Cardiac fibroblast (primary cell): ENCODE results near the gene ANKRD12.

- RRBS, result 1% methylated on average over 91 of the region's 145 CpGs
Measured at GRCh38 chr18:9136701-9137735, at the start of gene ANKRD12. TSS of gene ANKRD12 (plus strand) at chr18:9136781.

DNA sequence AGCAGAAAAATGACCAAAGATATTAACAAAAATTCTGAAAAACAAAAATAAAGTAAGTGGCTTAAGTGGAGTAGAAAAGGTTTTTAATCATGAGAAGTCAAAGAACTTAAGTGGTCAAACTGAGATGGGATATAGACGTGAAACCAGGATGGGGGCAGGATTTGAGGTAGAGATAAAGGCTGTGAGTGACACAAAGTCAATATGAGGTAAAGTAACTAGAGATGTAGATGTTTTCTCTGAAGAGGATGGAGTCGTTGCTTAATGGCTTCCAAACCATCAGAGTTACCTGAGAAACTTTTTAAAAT is 21.2 kb downstream of the ANKRD12 start:
- RRBS, result no CpG with 5 or more reads among the region's 2 CpGs

DNA sequence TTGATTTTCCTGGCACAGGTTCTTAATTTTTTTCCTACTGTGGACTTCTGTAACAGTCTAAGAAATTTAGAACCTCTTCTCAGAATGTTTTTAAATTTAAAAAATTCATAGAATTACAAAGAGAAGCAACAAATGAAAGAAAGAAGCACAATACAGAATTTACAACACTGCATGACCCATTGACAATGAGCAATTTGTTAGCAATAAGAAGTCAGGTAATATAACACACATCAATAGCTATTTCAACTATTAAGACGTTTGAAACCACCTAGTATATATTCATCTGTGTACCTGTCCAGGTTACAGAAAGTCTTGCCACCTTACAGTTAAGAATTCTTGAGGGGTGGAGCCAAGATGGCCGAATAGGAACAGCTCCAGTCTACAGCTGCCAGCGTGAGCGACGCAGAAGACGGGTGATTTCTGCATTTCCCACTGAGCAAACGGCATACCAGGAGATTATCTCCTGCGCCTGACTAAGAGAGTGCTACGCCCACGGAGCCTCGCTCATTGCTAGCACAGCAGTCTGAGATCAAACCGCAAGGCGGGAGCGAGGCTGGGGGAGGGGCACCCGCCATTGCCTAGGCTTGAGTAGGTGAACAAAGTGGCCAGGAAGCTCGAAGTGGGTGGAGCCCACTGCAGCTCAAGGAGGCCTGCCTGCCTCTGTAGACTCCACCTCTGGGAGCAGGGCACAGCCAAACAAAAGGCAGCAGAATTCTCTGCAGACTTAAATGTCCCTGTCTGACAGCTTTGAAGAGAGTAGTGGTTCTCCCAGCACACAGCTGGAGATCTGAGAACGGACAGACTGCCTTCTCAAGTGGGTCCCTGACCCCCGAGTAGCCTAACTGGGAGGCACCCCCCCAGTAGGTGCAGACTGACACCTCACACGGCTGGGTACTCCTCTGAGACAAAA is 69.8 kb upstream of the TWSG1 start:
- RRBS, result no CpG with 5 or more reads among the region's 19 CpGs

- RRBS, result no CpG with 5 or more reads among the region's 9 CpGs
Measured at GRCh38 chr18:9695832-9696545, 12.1 kb upstream of the RAB31 start.

- RRBS, result no CpG with 5 or more reads among the region's 11 CpGs
Measured at GRCh38 chr18:9712060-9713125, 4.3 kb downstream of the RAB31 start.

DNA sequence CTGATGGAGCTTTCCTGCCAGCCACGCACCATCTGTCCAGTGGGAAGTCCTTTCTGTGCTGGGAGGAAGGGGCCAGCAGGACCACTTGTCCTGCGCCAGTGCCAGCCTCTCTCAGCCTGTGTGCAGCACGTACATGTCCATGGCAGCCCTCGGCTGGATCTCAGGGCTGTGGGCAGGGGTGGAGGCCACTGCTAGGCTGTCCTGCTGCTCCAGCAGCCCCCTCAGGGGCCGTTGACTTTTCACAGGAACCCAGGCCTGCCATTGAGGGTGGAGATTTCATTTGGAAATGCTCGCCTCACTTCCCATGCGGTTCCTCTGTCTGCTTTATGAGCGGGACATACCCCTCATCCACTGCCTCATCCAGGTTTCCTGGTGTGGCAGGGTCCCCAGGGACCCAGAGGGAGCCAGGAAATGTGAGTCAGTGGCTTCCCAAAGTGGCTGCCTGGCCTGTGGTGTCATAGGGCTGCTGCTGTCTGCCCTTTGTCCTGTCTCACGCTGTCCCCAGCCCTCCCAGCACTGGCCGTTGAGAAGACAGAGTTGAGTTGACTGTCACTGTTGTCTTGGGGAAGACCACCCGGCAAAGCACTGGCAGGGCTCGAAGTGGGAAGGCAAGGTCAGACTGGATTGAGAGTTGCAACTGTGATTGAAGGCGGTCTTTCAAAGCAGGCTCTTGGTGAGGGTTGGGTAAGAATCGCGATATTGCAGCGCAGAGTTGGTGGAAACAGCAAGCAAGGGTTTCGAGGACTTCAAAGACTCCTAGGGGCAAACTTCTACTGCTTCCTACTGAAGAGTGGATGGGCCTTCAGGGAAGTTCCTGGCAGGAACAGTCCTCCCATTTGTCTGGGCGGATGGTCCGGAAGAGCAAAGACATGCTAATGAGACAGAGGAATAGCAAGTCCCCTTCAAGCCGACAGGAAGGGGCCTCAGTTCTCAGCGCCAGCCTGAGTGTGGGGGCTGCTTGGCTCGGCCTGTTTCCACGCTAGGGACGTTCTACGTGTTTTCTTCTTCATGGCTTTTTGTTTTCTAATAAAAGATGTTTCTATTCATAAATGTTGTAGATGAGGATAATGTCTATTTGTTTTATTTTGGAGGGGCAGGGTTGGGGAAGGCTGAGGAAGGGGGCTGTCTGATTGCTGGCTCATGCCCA is 33.8 kb downstream of the RAB31 start:
- RRBS, result no CpG with 5 or more reads among the region's 25 CpGs

DNA sequence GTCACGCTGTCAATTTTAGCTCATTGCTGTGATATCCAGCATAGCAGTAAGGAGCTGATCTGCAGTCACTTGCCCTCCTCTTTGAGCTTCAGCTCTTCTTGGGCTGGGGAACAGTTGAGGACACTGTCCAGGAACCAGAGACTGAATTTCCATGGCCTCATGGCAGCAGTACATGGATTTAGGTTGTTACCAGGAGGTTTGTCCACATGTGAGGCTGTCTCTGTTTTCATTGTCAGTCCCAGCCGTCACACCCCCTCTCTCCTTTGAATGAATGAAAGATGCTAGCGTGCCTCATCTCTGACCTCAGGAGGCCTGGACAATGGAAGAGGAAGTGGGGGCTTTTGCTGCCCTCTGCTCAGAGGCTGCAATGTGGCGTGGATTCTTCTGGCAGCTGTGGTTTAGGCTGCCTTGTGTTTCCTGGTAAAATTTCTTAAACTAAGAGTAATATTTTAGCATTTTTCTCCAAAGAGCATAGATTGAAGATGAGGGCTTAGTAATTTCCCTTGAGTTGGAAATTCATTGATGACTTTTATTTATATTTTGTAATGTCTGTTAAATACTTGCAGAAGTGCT is 47.5 kb downstream of the RAB31 start:
- RRBS, result no CpG with 5 or more reads among the region's 4 CpGs

DNA sequence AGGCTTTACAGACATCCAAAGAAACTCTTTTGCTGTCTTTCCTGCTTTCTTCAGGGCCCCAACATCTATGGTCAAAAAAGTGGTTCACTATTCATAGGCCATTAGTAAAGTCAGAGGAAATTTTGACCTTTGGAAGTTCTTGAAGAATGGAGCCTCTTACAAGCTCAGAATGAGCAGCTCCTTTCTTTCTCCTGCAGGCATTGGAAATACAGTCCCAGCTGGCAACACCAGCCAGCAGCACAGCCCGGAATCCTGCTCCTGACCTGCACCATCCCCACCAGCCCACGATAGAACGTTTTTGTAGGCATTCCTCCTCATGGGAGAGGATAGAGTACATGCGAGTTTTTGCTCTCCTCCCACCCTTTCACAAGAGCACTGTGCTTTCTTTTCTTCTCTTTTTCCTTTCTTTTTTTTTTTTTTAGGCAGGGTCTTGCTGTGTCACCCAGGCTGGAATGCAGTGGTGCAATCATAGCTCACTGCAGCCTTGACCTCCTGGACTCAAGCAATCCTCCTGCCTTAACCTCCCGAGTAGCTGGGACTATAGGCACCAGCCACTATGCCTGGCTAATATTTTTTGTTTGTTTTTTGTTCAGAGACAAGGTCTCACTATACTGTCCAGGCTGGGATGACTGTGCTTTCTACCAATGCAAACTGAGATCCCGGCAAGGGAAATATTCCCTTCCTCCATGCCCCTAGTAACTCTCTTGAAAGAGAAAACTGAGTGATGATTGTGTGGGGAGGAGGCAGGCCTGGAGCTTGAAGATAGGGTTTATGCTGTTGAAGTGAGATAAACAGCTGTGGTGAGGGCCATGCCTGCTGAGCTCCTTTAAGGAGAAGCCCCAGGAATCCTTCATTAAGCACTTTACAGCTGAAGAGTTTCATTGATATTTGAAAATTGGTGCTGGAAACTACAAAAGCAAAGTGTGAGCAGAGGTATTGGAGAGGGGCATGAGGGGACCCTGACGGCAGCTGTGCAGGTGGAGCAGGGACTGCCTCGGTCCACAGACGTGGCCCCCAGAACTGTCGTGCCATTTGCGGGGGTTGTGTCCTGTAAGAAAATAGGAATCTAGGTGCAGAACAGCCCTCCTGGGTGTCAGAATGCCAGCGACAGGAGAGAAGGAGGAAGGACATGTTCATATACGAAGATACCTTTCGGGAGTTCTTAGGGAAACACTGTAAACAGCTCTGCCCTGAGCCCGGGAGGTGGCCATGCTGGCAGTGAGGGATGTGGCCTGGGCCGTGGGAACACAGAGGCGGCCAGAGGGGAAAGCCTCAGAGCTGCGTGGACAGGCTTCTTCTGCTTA is 82.5 kb upstream of the TXNDC2 start:
- RRBS, result no CpG with 5 or more reads among the region's 18 CpGs

DNA sequence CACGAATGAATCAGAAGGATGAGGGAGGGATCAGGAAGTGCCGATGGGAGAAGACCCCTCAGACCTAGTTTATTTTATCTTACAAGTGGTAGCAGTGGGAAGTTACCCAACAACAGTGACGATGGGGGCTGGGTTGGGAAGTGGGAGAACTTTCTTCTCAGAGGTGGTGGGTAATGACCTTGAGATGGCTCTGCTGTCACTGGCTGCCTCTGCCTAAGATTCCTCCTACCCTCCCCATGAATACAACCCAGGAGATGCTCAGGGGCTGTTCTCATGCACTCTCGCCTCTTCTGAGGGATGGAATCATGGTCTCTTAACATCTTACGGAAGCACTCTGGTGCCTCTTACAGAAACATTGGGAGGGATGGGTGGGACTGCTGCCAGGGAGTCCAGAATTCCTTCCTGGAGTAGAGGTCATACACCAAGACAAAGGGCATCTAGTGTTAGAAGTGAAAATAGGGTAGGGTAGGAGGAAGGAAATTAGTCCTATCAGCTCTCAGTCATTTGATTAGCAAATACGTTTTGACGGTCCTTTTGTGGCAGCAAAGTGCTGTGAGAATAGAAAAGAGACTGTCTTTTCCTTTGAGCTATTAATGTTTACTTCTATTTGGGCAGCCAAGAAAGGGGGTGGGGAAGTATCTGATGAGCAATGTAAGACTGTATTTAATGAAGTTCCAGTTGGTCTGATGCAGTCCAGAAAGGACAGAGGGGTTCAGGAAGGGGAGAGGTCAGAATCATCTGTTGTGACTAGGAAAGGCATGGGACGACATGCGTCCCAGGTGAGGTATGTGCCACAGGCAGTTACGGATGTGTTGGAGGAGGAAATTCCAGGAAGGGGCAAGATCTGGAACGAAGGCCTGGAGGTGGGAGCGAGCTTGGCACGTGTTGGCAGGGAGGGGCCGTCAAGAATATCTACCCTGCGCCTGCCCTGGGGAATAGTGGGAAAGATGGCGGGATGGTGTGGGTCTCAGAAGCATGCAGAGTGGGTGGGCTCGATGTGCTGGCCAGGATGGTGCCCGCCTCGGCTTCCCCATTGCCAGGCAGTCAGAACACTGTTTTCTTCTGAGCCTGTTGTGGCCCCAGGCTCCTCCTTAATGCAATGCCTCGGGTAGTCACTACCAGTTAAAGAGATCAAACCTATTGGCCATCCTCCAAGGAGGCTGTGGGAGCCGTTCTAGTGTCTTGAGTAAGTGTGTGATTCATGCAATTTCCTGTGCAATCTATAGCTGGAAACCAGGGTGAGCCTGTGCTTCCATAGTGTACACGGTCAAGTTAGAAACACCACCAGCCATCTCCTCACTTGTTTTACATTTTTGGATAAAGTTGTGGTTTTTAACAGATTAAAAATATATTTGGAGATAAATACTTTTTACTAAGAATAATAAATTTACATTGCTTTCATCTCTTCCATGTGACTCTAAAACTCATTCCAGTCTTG is 58.0 kb upstream of the TXNDC2 start:
- RRBS, result no CpG with 5 or more reads among the region's 22 CpGs

- RRBS, result no CpG with 5 or more reads among the region's 2 CpGs
Measured at GRCh38 chr18:9851493-9851837, 34.3 kb upstream of the TXNDC2 start.

DNA sequence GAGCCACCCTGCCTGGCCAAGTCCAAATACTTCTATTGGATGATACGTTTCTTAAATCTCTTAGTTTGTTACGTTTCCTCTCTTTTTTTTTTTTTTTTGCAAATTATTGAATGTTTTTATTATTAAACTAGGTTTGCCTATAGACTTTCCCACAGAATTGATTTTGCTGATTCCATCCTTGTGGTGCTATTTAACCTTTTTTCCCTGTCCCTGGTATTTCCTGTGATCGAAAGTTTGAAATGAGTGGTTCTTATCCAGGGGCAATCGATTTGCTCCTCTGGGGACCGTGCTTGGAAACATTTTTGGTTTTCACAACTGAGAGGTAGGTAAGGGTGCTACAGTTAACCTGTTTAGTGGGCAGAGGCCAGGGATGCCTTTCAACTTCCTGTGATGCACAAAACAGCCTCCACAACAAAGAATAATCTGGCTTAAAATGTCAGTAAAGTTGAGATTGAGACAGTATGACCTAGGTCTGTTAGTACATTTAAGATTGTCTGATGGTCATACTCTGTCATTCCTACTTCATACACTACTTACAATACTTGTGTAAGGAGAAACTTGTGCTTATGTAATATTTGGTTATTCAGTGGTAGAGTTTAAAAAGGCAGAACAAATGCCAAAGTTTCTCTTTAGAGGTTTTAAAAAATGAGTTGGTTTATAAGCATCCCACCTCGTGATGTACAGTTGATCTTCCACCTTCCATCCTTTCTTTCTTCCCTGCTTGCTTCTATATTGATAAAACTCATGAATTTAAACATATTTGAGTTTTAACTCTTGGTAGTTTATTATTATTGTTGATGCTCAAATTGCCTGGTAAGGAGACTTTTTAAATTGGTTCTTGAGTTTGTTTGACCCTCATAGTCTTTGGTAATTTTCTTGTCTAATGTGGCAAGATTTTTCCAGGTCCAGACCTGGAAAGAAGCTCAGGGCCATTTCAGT is 25.9 kb downstream of the VAPA start:
- RRBS, result no CpG with 5 or more reads among the region's 6 CpGs

- RRBS, result no CpG with 5 or more reads among the region's 6 CpGs
Measured at GRCh38 chr18:9958282-9959249, 44.8 kb downstream of the VAPA start.

GRCh38 chr18:10140828-10141476 is 227.1 kb downstream of the VAPA start:
- RRBS, result no CpG with 5 or more reads among the region's 4 CpGs

DNA sequence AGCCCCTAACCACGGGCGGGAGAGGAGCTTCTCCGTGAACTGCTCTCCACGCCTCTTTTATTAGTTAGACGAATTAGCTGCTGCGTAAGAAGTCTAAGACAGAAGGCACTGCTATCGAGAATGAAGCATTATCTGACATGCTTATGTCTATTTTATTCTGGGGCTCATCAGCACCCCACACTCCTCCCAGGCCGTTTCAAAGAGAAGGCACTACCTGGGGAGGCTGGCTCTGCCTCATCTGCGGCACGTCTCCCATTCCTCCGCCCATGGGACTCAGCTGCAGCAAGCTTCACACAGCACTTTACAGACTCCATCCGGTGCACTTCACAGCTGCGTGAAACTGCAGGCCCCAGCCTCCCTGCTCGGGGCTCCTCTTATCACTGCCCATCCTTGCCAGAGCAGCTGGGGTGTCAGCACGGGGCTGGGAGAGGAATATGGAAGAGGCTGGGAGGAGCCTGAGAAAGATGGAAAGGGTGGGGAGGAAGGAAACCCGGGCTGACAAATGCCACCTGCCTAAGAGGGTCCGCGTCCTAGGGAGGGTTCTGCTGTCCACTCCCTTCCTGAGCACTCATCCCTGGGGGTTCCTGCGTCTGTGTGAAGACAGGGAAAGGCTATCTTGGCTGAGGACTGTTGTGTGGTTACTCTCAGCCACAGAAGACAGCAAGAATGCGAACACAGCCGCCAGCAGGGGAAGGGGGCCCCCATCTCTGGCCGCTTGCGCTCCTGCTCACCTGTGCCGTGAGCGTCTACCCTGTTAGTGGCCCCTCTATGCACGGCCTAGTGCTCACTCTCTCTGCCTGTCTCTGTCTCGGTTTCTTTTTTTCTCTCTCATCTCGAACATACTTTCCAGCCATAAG is 207.0 kb upstream of the APCDD1 start:
- RRBS, result no CpG with 5 or more reads among the region's 28 CpGs

DNA sequence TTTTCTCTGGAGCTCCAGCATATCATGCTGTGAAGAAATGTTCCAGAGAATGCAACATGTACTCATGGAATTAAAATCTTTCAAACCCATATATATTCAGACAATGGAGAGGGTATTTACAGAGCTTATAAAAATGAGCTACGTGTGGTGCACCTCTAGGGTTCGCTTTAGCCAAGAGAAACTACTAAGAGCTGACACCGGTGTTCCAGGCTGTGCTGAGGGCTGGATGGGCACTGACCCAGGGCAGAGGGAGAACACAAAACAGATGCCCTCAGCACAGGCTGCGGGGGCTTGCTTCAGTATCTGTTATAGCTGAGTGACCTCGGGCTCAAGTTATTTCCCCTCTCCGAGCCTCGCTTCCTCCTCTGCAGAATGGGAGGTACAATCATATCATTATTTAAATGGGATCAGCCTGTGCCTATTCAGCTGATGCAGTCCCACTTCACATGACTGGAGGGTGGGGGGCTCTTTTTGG is 156.2 kb upstream of the APCDD1 start:
- RRBS, result no CpG with 5 or more reads among the region's 7 CpGs

DNA sequence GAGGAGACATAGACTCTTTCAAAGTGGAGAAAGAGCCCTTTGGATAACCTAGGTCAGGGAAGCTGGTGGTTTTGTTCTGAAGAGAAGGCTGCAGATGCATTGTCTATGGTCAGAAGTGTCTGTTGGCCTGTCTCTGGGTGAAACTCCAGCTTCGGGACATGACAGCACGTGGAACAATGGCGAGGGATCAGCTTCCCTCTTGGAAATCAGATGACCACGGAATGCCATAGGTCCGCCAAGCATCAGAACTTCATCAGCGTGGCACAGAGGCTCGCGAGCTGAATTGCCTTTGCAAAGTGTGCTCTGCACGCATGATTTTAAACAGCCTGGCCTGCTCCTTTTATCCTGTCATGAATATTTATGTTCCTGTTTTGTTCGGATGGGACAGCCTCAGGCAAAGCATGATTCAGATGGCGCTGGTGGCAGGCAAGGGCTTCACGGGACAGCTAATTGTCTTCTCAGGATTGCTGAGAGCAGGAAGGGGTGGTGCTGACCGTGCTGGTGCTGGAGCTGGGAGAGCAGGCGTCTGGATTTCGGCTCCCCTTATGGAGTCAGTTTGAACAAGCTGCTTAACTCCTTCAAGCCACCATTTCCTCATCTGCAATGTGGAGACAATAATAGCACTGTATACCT is 79.9 kb upstream of the APCDD1 start:
- RRBS, result no CpG with 5 or more reads among the region's 15 CpGs

GRCh38 chr18:10455730-10456656 is 1.6 kb downstream of the APCDD1 start:
- RRBS, result 19% methylated on average over 2 of the region's 16 CpGs

DNA sequence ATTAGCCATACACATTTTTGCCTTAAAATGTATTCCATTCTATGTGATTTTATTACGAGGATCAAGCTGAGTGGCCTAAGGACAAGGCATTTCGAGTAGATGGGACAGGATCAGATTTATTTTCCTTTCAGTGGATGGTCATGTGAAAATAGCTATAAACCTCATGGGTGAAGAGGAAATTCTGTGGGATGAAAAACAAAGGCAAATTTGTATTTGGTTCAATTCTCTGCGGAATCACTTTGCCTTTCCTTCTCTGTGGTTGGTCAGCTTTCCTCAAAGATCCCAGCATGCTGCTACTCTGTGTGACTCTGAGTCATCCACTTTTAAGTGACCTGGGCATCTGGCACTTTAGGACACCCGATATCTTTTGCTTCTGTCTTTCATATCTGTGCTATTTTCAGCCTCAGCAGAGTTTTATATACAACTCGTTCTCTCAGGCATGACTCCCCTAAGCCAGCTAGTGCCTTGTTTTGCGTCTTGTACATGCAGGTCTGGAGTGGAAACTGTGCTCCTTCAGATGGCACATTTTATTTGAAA is 217.0 kb upstream of the PIEZO2 start:
- RRBS, result no CpG with 5 or more reads among the region's 6 CpGs

DNA sequence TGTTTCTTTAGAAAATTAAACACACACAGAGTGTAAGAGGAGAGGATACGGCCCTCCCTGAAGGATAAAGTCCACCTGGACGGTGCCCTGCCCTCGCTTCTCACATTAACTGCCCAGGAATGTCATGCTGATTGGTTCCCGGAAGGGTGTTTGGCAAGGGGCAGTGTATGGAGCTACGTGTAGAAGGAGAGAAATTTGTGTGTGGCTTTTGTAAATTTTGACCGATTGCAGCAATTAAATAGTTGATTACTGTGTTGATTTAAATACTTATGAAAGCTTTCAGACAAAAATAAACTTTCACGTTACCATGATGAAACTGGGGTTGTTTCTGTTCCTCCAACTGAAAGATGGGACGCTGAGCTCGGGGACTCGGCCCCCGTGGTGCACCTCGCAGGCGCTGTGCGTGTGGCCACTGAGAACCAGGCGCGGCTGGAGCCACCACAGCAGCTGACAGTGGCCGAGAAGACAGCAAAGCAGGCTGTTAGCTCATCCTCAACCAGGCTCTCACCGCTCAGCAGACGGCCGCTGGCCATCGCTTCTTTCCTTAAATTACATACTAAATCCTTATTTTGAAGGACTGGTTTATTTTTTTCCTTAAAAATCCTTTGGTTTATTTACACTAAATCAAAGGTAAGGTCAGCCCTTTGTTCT is 22.6 kb downstream of the MPPE1 start:
- RRBS, result no CpG with 5 or more reads among the region's 21 CpGs